Mesenchymal stem cell of adipose (primary cell): ENCODE results near the genes RNF183 and TMEM268.

DNA sequence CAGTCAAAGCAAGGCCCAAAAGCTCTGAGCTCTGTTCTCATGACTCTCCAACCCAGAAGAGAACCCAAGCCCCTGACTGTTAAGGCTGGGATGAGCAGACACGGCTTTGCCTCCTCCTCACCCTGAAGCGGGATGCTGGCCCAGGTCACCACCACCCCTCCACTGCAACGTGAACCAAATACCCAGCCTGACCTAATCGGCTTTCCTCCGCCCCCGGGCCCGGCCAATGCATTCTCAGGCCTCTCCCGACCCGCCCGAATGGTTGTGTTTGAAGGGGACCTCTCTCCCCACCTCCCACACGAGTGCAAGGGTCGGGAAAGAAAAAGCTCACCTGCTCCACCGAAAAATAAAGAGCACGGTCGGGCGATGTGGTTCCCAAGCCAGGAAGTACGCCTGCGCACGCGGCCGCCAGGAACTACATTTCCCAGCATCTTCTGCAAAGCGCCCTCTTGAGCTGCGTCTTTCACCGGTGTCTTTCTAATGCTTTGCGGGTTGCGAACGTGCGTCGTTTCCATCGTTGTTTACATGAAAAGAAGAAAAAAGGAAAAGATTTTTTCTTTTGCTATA is 44.6 kb downstream of the ZFP37 start:
- CAGE, long polyA plus RNA = no peak

DNA sequence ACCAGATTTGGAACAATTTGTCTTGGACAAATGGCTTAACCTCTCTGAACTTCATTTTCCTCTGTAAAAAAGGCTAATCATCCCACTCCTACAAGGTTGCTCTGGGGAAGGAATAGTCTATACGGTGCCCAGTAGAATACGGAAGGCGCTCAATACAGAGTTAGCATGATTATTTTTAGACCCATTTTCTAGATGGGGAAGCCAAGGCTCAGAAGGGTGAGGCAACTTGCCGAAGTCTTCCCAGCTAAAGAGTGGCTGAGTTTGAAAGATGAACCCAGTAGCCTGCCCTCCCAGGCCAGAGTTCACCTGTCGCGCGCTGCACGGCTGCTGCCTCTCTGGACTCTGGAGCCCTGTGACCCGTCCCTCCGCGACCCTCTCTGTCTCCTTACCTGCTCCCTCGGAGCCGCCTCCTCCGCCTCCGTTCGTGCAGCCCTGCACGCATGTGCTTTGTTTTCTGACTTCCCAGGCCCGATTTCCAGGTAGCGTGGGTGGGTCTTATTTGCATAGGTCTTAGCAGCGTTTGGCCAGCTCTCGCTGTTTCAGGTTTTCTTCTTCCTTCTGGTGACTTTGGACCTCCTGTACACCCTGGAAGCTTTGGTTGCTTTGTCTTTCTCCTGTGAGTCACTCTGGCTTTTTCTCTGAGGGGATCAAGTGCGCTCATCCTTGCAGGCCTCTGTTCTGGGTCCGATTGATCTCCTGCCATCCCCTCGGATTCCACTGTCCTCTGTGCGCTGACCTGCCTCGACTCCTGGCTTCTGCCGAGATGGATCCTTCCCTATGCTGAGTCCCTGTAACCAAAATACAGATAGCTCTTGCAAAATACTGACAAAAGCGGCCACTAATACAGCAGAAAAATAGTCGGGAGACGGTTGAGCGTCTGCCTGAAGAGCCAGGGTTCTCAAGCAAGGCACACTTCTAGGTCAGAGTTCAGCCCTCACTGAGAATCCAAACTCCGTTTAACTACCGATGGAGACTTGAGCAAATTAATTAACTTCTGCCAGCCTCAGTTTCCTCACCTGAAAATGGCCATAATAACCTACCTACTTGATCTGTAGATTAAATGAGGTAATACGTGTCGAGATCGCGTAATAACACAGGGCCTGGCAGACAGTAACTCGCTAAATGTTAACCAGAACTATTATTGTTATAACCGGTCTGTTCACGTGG is at the start of gene RNF183:
RNF183 (minus strand) TSS at position 710 of the 1,167 bp plus-strand sequence.
- CAGE, long polyA plus RNA = no peak

GRCh38 chr9:113350097-113350621 is 818 bp downstream of the BSPRY start:
- CAGE, long polyA plus RNA = no peak

GRCh38 chr9:113399631-113400287 is 1.3 kb downstream of the ALAD start:
- CAGE, long polyA plus RNA = no peak

DNA sequence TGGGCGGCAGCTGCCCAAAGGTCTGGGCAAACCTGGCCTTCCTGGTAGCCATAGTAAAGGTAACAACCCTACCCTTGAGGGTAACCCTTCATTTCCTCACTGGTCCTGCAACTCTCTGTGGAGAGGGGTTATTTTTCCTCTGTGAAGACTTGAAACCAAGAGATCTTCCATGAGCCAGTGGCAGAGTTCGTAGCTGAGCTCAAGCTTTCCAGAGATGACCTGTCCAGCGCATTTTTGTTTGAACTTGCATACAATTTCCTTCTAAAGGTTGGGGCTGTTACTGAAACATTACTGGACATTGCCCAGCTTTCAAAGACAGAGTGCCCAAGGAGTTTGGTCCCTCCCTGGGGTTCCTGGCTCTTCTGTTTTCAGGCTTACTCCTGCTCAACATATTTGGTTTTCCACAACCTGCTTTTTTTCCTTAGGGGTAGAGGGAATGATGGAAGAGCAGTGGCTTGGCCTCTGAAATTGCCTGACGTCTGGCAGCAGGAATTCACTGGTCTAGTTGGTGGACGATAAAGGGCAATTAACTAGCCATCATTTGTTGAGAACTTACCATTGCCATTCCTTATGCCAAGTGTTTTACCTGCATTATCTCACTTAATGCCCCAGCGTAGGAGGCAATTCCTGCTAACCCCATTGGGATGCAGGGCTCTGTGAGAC is 1.1 kb downstream of the RGS3 start:
- CAGE, long polyA plus RNA = no peak

GRCh38 chr9:113520207-113520802 is 56.8 kb downstream of the RGS3 start:
- CAGE, long polyA plus RNA = no peak

DNA sequence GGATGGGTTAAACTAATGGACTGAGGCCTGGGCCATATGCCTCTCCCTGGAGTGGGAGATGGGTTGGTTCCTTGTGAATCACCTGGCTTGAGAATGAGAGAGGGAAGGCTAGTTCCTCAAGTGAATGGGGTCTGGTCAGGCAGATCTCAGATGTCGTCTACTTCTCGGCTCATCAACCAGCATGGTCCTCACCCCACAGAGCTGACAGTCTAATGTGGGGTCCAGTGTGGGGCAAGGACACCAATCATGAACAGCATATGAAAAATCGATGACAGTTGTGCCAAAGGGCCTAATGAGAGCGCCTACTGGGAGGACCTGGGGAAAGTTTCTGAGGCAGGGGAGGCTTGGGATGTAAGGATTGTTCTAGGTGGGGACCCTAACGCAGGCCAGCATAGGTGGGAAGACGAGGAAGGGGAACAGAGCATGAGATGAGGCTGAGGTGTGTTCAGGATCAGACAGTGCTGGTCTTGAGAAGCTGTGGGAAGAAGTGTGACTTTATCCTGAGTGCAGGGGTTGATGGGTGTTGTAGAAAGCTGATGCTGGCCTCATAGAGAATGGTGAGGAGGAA is 94.0 kb downstream of the RGS3 start:
- CAGE, long polyA plus RNA = no peak

DNA sequence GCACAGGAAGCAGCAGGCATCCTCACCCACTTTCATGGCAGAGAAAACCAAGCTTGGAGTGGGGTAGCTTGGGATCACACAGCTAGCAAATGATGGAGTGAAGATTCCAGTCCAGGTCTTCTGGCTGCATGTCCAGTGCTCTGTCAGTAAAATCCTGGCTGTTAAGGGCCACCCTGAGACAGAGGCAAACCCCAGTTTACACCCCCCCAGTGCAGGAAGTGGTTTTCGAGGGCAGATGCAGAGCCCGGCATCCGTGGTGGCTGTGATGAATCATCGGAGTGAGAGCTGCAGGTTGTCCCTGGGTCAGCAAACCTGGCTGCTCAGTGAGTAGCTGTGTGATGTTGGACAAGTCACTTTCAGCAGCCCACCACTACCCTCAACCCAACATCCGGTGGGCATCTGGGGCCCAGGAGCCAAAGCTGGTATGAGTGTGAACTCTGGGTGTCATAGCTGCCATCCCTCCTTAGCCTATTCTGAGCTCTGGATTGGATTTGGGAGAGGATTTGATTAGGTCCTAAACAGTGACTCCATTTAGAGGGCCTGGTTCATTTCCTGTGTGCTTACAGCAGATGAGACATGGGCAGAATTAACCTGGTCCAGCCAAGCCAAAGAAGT is 115.5 kb downstream of the RGS3 start:
- CAGE, long polyA plus RNA = no peak

DNA sequence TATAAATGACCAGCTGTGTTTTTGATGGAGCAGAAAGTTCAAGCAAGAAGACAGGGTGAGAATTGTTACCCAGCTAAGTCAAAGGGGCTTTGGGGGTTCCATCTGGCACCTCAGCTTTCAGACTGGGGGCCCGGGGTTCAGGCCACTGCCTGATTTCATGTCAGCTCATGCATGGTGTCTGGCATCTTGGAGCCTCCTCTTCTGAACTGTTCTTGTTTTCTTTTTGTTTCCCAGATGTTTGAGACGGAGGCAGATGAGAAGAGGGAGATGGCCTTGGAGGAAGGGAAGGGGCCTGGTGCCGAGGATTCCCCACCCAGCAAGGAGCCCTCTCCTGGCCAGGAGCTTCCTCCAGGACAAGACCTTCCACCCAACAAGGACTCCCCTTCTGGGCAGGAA is 119.7 kb downstream of the RGS3 start:
- CAGE, long polyA plus RNA = no peak

GRCh38 chr9:113595435-113596054 is 132.0 kb downstream of the RGS3 start:
- CAGE, long polyA plus RNA = no peak

GRCh38 chr9:113655305-113655761 is 191.8 kb downstream of the RGS3 start:
- CAGE, long polyA plus RNA = no peak

DNA sequence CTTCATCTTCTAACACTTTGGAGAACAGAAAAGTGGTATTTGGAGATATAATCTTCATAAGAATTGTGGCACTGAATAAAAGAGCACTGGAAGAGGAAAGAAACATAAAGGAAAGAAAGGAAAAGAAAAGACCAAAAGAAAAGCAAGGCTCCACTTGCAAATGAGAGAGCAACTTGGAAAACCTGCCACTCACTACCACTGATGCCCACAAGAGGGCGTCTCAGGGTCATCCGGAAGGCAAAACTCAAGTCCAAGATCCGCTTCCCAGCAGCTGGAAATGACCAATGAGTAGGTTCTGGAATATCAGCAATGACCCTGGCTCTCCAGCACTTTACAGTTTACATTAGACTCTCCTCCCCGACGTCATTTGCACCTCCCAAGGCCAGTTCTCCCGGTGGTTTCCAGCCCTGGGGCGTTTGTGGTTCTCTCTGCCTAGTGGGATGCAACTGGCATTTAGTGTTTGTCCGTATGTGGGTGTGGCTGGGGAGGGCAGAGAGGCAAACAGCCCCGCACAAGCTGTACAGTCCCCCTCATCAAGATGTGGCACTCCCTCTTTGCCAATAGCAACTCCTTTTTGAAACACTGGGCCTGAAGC is 193.8 kb upstream of the ZNF618 start:
- CAGE, long polyA plus RNA = no peak

DNA sequence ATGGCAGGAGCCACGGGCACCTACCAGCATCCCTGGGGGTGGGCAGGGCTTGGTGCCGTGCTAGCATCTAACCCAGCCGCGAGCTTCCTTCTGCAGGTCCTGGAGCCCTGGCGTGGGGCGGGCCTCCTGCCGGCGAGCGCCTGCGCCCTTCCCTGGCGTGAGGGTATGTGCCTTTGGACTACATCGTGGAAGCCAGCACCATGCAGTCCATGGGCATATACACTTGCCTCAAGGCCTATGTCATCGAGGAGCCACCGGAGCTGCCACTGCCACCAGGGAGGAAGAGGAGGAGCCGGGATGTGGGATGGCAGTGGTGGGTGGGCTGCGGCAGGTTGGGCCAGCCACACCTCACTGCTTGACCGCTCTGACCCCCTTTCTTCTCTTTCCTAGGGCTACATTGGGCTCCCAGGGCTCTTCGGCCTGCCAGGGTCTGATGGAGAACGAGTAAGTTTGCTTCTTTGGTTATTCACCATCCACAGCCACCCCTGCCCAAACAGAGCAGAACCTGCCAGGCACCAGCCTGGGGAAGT is 54.0 kb downstream of the COL27A1 start:
- CAGE, long polyA plus RNA = no peak

DNA sequence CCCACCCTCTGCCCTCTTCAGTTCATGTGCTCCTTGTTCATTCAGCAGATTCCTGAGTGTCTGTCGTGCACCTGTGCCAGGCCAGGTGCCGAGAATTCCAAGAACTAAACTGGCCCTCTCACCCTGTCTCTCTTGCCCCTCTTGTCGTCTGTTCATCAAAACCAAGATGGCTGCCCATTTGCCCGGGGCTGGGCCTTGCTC is 65.6 kb upstream of the ORM1 start:
- CAGE, long polyA plus RNA = no peak

GRCh38 chr9:114323259-114323609 is 336 bp downstream of the ORM1 start:
- CAGE, long polyA plus RNA = no peak

DNA sequence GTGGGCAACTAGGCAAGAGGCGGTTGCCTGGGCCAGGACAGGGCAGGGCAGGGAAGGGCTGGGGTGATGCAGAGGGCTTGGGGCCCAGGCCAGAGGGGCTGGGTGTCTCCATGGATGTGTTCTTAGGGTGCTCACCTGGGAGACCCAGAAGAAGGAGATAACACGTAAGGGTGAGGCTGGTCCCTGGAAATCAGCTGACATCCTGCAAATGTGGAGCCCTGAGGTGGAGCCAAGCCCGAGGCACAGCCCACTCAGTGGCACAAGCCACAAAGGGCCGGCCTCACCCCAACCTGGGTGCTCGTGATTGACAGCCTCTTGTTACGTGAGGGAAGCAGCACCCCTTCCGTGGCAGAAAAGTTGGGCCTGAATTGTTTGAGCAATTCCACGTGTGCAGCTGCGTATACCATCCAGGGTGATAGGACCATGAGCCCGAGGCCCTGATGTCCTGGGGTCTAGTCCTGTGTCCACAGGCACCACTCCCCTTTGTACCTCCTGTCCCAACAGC is 4.7 kb downstream of the ORM2 start:
- CAGE, long polyA plus RNA = no peak

DNA sequence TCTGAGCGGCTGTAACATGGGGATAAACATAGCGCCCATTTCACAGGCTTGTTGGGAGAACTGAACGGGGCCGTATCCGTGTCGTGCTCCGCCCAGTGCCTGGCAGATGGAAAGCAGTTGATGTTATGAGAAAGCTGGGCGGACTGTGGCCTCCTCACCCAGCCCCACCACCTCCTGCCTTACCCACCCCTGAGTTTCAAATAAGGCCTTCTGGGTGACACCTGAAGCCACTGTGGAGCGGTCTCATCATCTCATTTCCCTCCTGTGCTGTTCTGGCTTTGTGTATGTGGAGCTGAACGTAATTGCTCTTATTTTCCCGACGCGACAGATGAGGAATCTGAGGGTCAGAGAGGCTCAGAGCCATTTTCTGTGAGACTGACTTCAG is 14.6 kb downstream of the ORM2 start:
- CAGE, long polyA plus RNA = no peak

GRCh38 chr9:114369460-114369879 is 18.3 kb downstream of the AKNA start:
- CAGE, long polyA plus RNA = no peak

- CAGE, long polyA plus RNA = no peak
Measured at GRCh38 chr9:114493291-114494023, 11.8 kb downstream of the WHRN start.

- CAGE, long polyA plus RNA = no peak
Measured at GRCh38 chr9:114611056-114612035, at the start of gene TMEM268. TSS of gene TMEM268 (plus strand) at chr9:114611291.